A549 (cell line): Measurements from ENCODE around the gene CCSER1.

- PRO-cap, result no peak
CAGE:
- cytosol, long polyA plus RNA, result no peak
- long polyA plus RNA, result no peak
- nucleus, long polyA plus RNA, result no peak
These were observed 2.4 kb downstream of the TIGD2 start for GRCh38 chr4:89113409-89114485.

DNA sequence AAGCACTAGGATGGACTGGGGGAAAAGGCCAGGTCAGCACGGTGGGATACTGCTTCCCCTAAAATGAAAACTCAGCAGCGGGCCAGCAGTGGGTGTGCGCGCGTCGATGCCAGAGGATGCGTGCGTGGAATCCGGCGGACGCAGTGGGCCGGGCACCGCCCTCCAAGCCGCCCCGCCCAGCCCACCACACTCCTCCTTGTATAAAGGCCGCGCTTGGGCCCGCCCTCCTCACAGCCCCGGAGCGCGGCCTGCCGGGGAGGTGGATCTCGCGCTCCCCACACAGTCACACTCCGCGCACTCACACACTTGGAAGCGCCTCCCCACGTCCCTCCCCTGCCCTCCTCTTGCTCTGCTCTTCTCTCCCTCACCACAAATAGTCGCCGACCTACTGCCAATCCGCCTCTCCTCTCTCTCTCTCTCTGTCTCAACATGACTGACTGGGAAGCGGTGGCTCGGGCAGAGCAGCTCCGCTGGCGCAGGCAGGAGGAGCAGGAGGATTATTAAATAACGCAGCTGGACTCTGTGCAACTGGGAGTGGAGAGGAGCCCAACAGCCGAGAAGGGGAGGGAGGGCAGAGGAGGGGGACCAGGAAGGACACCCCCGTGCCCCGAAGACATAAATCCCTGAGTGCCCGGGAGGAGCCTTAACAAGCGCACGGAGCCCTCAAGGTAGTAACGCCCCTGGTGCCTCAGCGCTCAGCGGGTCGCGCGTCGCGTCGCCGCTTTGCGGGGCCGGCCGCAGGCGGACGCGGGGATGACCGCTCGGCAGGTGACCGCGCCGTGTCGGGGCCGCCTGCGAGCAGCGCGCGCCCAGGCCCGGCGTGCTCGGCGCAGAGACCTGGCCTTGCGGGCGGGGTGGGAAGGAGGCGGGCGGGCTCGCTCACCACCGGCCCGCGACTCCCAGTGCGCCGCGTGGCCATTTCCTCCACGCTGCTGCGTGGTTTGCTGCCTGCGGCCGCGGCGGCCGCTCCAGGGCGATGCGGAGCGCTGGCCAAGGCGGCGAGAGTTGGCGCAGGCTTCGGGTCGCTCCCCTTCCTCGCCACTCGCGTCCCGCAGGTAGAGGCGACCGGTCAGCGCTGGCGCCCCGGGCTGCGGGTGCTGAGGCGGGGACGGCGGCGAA, at the start of gene CCSER1:
TSS of gene CCSER1 (plus strand) at position 231 of the 1,119 bp plus-strand sequence.
- PRO-cap, result no peak
CAGE:
- cytosol, long polyA plus RNA, result no peak
- long polyA plus RNA, result no peak
- nucleus, long polyA plus RNA, result no peak

DNA sequence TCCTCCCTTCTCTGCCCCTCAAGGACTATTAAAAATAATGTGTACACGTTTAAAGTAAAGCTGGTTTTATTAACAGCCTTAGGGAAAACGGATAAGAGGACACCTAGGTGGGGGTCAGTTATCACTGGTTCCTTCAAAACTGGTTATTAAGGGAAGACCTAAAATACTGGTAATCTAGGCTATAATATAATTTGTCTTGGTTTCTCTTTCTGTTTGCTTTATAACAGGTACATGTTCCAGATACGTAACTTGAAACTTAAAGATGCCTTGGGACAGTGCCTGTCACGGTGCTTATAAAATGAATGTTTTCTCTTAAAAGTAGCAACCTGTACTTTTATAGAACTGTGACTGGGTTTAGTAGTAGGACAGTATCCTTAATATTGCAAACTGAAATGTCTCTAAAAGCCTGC, 1.9 kb downstream of the CCSER1 start:
- PRO-cap, result no peak
CAGE:
- cytosol, long polyA plus RNA, result no peak
- long polyA plus RNA, result no peak
- nucleus, long polyA plus RNA, result no peak

GRCh38 chr4:90212624-90213352, 85.6 kb downstream of the CCSER1 start:
- PRO-cap, result no peak
CAGE:
- cytosol, long polyA plus RNA, result no peak
- long polyA plus RNA, result no peak
- nucleus, long polyA plus RNA, result no peak

GRCh38 chr4:90649271-90649722, 522.1 kb downstream of the CCSER1 start:
- PRO-cap, result no peak
CAGE:
- cytosol, long polyA plus RNA, result no peak
- long polyA plus RNA, result no peak
- nucleus, long polyA plus RNA, result no peak

- PRO-cap, result no peak
CAGE:
- cytosol, long polyA plus RNA, result no peak
- long polyA plus RNA, result no peak
- nucleus, long polyA plus RNA, result no peak
These were observed 407.3 kb upstream of the GRID2 start for GRCh38 chr4:91896520-91896719.

GRCh38 chr4:92443909-92444446, 140.2 kb downstream of the GRID2 start:
- PRO-cap, result no peak
CAGE:
- cytosol, long polyA plus RNA, result no peak
- long polyA plus RNA, result no peak
- nucleus, long polyA plus RNA, result no peak

DNA sequence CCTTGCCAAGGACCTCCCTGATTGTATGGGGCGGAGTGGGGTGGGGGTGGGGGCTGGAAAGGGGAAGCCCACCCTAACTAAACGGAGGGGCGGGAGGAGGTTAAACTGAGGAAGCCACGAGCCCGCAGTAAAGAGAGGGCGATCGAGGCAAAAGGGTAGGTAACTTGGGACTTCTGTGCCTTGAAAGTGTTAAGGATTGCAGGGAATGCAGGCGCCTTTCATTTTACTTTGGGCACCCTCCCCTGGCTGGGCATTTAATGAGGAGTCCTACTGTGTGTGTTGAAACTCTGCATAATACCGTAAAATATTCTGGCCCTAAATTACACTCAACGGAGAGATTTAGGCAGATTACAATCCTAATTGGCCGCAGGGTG, 996 bp upstream of the ATOH1 start:
- PRO-cap, result no peak
CAGE:
- cytosol, long polyA plus RNA, result no peak
- long polyA plus RNA, result no peak
- nucleus, long polyA plus RNA, result no peak

DNA sequence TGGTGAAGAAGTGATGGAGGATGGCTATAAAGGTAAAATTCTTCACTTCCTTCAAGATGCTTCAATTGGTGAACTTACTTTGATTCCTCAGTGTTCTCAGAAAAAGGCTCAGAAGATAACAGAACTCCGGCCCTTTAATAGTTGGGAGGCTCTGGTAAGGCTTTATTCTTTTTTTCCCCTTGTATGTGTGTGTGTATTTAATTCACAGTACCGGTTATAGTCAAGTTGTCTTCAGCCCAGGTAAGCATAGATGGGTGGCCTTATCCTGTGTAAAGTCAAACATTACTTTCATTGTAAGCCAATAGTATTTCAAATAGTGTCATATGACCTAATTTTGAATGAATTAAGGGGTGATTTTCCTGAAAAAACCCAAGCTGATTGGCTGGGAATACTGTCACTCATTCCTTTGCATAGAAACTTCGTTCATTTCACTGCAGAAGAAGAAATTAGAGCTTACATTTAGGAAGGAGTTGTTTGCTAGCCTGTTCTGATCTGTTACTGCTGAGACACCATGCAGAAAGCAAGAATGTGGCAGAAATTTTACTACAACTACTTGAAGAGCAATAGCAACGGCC, 45.3 kb downstream of the SMARCAD1 start:
- PRO-cap, result no peak
CAGE:
- cytosol, long polyA plus RNA, result no peak
- long polyA plus RNA, result no peak
- nucleus, long polyA plus RNA, result no peak

DNA sequence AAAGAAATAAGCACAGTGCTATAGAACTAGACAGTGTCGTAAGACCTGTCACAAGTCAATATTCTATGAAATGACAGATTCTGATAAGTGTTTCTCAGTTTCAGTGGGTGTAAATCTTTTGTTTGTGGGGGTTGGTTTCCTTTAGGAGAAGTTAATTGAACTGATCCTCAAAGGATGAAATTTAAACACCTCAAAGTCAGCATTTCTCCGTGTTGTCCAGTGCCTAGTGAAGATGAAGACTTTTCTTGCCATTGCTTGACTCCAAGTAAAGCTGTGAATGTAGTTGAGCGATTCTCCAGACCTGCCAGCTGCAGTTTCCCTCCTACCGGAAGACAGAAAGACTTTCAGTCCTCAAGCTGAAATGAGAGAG, 7.9 kb downstream of the PDLIM5 start:
- PRO-cap, result no peak
CAGE:
- cytosol, long polyA plus RNA, result no peak
- long polyA plus RNA, result no peak
- nucleus, long polyA plus RNA, result no peak

DNA sequence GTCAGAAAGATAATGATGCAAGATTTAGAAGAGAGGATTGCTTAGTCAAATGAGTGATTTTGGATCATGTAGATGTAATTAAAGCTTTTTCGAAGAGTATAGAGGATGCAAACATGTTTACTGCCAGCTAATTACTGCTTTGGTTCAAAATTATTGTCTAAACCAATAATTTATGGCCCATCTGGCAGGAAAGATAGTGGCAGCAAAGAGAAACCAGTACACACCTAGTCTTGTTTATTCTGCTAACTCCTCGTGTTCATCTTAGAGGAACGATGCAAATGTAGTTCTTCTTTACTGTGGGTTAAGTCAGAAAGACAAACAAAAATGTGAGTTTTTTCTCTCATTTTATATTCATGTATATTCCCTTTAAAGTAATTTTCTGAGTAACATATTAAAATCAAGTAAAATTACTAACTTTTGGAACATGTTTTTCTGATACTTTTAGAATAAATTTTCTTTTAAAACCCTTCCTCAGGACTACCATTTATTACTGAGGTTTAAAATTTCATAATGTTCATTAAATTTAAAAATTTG, 82.2 kb downstream of the PDLIM5 start:
- PRO-cap, result no peak
CAGE:
- cytosol, long polyA plus RNA, result no peak
- long polyA plus RNA, result no peak
- nucleus, long polyA plus RNA, result no peak

- PRO-cap, result no peak
CAGE:
- cytosol, long polyA plus RNA, result no peak
- long polyA plus RNA, result no peak
- nucleus, long polyA plus RNA, result no peak
These were observed 85.5 kb downstream of the PDLIM5 start for GRCh38 chr4:94537117-94537673.

DNA sequence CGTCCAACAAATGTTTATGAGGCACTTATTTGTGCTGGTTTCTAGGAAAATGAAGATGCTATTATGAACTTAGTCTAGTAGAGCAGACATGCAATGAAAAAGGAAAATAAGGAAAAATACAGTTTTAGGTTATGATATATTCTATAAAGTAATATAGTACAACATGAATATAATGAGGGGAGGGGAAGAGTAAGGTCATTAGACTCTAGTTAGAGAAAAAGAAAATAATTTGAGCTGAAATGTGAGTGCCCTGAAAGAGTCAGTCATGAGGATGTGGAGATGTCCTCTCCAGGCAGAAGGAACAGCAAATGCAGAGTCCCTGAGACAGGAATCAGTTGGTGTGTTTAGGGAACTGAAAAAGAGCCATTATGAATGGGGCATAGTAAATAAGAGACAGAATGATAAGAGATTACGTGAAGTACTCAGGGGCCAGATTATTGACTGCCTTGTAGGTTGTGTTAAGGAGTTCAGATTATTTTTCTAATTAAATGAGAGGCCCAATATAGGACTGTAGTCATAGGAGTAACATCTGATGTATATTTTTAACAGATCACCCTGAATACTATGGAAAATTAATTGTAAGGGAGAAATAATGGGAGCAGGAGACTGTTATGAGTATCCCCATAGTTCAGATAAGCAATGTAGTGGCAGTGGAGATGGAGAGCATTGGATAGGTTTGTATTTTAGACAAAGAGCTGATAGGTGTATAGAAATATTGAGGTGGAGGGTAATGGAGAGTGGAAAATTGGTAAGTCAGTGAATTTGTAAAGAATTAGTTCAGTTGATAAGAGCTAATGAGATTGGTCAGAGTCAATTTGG, 147.1 kb downstream of the PDLIM5 start:
- PRO-cap, result no peak
CAGE:
- cytosol, long polyA plus RNA, result no peak
- long polyA plus RNA, result no peak
- nucleus, long polyA plus RNA, result no peak

DNA sequence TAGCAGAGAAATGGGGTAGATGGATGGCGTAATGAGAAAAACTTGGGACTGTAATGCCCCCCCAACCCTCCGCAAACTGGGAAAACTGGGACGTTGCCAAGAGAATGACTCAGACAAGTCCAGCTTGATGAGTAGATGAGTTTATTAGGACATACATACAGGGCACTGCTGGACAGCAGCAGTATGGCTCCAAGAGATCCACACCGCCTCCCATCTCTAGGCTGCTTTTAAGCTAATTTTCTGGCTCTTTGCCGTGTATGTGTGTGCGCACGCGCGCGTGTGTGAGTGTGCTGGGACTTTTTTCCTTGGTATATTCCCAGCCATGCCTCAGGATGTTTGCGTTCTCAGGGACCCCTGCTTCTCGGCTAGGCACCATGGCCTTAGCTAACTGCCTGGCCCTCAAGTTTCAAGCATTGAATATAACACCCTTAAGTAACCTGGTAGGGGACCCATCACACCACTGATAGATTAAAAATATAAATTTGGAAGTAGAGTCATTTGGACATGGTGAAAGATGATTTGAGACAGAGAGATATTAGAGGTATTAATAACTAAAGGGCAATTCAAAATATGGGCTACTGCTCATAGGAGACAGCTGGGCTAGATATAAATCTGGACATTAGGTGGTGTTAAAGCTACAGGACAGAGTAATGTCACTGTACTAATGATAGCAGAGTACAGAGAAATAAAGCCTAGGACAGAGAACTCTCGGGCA, 151.8 kb downstream of the PDLIM5 start:
- PRO-cap, result no peak
CAGE:
- cytosol, long polyA plus RNA, result no peak
- long polyA plus RNA, result no peak
- nucleus, long polyA plus RNA, result no peak

GRCh38 chr4:95255784-95256130, 293.0 kb downstream of the UNC5C start:
- PRO-cap, result no peak
CAGE:
- cytosol, long polyA plus RNA, result no peak
- long polyA plus RNA, result no peak
- nucleus, long polyA plus RNA, result no peak

DNA sequence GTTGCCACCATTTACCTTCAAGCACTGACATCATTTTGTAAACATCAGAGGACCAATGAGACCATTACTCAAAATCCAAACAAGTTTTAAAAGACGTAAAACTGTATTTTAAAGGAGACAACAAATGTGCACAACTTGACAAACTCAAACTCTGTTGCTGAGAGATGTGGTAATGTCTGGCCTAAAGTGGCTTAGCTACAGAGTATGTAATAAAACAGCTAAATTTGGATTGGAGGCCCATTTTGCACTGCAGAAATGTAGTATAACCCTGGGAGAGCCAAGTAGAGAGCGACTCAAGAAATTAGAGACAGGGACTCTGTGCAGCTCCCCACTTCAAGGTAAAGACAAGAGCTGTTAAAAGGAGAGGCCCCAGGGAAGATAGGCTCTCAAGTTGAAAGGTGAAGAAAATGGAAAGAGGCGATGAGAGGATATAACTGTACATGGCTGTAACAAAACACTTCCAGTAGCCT, 20.3 kb downstream of the UNC5C start:
- PRO-cap, result no peak
CAGE:
- cytosol, long polyA plus RNA, result no peak
- long polyA plus RNA, result no peak
- nucleus, long polyA plus RNA, result no peak

GRCh38 chr4:98284607-98285101, 23.5 kb downstream of the RAP1GDS1 start:
- PRO-cap, result no peak
CAGE:
- cytosol, long polyA plus RNA, result no peak
- long polyA plus RNA, result no peak
- nucleus, long polyA plus RNA, result no peak

- PRO-cap, result no peak
CAGE:
- cytosol, long polyA plus RNA, result no peak
- long polyA plus RNA, result no peak
- nucleus, long polyA plus RNA, result no peak
These were observed 190.9 kb downstream of the TSPAN5 start for GRCh38 chr4:98467502-98467930.

DNA sequence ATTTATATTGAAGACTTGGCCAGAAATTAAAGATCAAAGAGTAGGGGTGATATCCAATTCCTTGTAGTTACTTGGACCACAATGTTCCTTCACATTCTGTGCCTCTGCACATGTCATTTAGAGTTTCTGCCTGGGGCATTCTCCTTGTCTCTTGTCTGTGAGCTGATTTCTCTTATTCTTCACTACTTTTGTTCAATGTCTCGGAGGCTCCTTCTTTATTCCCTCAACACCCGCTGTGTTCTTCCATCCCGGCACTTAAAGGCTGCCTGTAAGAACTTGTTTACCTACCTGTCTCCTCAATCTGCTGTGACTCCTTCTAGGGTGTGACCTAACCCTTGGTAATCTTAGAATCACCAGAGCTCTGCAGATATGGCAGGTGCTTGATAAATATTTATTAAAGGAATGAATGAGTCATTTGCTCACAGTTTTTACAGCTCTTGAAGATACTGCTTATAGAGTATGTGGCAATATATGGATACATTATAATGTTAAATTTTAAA, 3.2 kb upstream of the TSPAN5 start:
- PRO-cap, result no peak
CAGE:
- cytosol, long polyA plus RNA, result no peak
- long polyA plus RNA, result no peak
- nucleus, long polyA plus RNA, result no peak

DNA sequence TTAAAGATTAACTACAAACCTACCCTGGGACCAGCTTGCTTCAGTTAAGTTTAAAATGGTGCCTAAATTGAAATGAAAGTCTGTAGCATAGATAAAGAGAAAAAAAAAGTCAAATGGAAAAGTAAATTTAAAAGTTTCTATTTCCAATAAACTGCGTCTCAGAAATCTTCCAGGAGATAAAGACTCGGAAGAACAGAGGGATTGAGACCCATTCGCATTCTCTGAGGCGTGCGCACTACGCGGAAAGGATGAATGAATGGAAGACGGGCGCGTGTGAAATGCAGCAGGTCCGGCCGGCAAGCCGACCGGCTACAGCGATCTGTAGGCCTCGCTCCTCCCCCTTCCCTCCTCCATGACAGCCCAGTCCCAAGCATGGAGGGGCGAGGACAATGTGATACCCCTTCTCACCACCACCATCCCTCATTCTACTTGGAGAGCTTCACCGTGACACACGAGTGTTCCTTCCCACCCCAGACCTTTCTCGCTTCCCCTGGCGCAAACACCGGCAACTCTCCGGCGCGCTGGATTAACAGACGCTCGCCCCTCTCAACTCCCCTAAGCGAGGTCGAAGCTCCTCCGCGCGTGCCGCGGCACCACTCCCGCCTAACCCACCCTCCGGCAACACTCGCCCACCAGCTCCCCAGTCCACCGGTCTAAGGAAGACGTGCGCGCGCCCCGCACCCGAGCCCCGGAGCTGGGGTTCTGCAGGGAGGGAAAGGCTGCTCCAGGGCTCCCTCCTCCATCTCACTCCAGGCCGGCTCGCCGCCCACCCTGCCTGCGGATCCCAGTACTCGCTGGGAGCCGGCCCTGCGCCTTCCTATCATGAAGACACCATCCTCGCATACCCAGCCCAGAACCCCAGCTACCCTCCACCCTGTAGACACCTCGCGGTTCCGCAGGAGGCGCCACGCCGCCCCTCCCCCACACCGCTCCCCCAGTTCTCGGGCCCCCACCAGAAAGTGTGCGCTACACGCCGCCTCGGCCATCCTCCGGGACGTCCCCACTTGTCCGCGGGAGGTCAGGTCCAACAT, 676 bp downstream of the EIF4E start:
- PRO-cap, result bidirectional peak, plus-strand start at position 423 of the sequence, minus-strand start at position 258 of the sequence
CAGE:
- cytosol, long polyA plus RNA, result no peak
- long polyA plus RNA, result no peak
- nucleus, long polyA plus RNA, result no peak